Subcutaneous adipose tissue (tissue), 3 donors: Measurements from ENCODE around the genes ARHGAP5, AKAP6, SPTSSA, SNX6 and BAZ1A.

DNA sequence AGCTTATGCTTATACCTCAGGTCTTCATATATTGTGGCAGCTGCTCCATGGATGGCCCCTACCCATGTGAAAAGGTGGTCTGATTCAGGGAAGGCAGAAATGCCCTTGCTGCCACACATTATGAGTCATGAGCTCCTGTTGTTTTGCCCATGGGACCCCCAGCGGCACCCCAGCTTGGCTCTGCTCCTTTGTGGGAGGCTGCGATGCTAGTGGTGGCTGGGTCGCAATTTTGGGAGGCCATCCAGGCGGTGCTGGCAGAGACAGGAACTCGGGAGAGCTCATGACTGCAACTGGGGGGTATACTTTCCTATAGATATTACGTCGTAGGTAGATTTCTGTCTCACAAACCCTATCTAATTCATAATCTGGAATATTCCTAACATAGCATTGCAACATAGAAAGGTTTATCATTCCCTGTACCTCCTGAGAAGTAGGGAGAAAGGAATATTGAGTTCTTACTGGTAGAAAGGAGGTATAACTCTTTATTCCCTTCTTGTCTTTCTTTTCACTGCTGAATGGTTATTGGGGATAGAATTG lies 61.3 kb downstream of the SCFD1 start:
- PRO-cap, result no peak
- RAMPAGE, long total RNA, 3 experiments, result no peak in any of the 3 experiments

- PRO-cap, result no peak
- RAMPAGE, long total RNA, 3 experiments, result no peak in any of the 3 experiments
Measured at GRCh38 chr14:30875030-30875383, 648 bp downstream of the COCH start.

GRCh38 chr14:30972118-30972674 lies 53.3 kb upstream of the AP4S1 start:
- PRO-cap, result no peak
- RAMPAGE, long total RNA, 3 experiments, result no peak in any of the 3 experiments

DNA sequence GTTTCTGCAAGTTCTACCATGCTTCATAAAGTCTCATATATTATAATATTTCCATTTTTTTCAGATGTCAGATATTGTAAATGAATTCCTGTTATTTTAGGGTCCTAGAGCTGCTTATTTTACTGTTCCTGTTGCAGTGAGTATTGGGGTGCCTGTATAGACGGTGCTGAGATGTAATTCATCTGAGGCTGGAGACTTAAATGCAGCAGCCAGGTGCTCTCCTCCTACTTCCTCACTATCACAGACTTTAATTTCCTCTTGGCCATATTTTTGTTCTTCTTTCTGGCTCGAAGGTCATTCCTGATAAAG lies 141.9 kb upstream of the ARHGAP5 start:
- PRO-cap, result no peak
- RAMPAGE, long total RNA, 3 experiments, result no peak in any of the 3 experiments

DNA sequence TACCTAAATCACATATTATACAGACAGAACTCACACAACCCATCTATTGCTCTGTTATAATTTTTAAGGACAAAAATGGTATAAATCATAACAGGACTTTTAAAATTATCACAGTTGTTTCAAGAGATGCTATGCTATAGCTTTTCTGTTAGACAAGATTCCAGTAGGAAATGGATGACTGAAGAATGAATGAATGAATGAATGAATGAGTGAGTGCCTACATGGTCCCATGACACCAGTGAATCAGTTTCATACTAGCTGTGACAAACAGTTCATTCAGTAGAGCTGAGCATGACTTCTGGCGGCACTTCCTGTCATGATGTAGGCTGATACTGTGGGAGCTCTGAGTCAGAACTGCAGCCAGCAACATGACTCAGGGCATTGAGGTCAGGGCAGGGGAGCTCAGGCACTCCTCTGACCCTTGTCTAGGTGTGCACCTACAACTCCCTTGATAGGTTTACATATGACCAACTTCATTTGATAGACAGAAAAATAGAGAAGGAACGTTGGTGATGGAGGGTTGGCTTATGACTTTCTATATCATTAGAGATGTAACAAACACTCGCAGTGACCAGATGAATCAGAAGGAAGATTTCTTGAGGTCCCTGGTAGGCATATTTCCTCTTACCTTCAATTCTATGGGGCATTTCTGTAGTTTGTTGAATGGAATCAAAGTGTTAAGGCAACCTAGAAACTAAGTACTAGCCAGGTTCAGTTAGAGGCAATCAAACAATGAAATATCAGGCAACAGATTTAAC lies 139.3 kb upstream of the ARHGAP5 start:
- PRO-cap, result unidirectional peak, plus-strand start at position 381 of the sequence
- RAMPAGE, long total RNA, 3 experiments, result no peak in any of the 3 experiments

DNA sequence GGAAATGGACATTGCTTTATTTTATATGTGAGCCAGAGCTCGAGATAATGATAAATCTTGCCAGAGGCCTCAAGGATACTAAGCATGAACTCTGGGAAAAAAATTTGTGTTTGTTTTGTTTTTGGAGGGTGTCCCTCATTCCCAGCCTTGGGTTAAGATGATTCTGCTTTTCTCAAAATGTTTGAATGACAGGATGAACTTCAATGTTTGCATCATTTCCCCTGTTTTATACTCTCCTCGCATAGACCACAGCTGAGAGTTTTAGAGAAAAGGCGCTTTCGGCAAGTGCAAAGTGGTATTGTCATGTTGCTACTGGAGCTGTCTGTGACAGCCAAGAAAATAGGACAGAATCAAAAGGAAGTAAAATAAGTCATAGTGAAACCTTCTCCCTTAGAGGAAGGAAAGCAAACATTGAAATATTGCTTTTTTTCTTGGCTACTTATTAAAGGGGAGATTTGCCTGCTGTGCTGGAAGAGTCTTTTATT lies 33.6 kb upstream of the ARHGAP5 start:
- PRO-cap, result bidirectional peak, plus-strand start at position 255 of the sequence, minus-strand start at position 159 of the sequence
- RAMPAGE, long total RNA, 3 experiments, result no peak in any of the 3 experiments

DNA sequence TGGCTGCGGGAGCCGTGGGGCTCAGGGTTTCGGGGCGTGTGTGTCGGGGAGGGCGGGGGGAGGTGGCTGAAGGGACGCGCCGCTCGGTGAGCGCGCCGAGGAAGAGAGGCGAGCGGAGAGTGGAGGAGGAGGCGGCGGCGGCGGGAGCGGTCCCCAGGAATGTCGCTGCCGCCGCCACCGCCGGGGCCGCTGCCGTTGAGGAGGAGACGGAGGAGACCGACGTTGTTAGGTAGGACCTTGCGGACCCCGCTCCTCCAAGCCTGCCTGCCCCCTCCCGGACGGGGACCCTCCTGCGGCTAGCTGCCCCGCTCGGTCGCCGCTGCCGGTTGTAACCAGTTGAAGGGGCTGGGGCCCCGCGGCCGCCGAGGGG lies at the start of gene ARHGAP5:
TSS of gene ARHGAP5 (plus strand) at position 98 of the 370 bp plus-strand sequence.
- PRO-cap, result bidirectional peak, plus-strand start at position 111 of the sequence, minus-strand start at position 45 of the sequence; bidirectional peak, plus-strand start at position 339 of the sequence, minus-strand start at position 330 of the sequence
- RAMPAGE, long total RNA, 3 experiments, result start-site peak on the plus strand in 3 of 3 experiments, centred at positions 110 to 116 of the sequence, 213 to 327 reads per replicate

GRCh38 chr14:32110284-32111475 lies 33.6 kb downstream of the ARHGAP5 start:
- PRO-cap, result no peak
- RAMPAGE, long total RNA, 3 experiments, result start-site peak on the plus strand in 1 of 3 experiments, at chr14:32110289-32111095 at its widest, 12 reads per replicate

DNA sequence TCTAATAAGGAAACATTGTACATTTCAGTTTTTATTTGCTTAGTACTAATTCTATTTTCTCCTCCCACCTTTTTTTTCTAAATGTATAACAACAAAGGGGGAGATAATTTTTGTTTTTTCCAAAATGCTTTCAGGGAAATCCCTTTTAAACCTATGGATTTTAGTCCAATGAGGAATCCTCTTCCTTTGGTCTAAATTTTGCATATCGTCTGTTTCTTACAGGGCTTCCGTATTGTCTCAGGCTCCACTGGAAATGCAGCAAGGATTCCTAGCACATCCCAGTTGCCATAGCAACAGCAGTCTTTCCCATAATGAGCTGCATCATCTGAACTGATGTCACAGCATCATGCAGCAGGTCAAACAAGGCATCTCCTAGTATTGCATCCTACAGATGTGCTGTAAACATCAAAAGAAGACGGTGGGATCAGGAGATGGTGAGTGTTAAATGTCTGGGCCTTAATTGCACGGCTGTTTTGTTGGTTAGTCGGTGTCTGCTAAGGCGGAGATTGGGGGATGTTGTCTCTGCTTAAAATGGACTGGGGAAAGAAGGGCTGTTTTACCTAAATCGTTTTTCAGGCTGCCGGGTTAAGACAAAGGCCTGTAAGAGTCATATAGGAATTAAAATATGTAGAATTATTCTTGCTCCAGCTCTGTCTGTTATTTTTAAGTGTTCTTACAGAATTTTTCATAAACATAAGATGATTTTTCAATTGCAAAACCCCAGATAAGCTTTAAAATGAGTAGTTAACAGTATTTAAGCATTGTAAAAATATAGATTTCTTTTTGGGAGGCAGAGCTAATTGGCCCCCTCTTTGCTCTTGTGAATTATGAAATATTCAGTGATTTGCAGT lies at the start of gene AKAP6:
TSS of gene AKAP6 (plus strand) at position 324 of the 851 bp plus-strand sequence.
- PRO-cap, result no peak
- RAMPAGE, long total RNA, 3 experiments, result no peak in any of the 3 experiments

GRCh38 chr14:32428121-32428714 lies 99.1 kb downstream of the AKAP6 start:
- PRO-cap, result no peak
- RAMPAGE, long total RNA, 3 experiments, result no peak in any of the 3 experiments

GRCh38 chr14:32572159-32572683 lies 243.1 kb downstream of the AKAP6 start:
- PRO-cap, result no peak
- RAMPAGE, long total RNA, 3 experiments, result no peak in any of the 3 experiments

DNA sequence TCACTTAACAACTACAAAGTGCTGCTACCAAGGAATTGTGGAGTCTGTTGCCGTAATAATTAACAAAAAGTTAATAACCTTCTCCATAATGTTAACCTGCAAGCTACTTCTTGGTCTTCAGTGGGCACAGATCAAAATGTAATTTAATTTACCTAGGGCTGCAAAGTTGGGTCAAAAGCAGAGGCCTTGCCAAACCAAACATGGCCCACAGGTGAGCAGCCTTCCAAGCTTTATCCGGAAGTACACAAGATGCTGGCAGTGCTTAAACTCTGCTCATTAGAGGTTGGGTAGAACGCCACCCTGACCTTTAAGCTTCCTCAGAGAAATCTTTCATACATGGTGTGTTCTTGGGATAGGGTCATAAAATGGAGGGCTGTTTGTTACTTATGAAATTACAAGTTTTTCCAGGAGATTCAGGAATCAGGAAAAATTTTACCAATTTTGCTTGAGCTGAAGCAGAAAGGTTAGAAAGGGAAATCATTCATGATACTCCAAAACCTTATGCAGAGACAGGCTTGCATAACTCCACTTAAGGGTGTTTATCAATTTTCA lies 7.3 kb downstream of the EGLN3 start:
- PRO-cap, result no peak
- RAMPAGE, long total RNA, 3 experiments, result no peak in any of the 3 experiments

- PRO-cap, result no peak
- RAMPAGE, long total RNA, 3 experiments, result no peak in any of the 3 experiments
Measured at GRCh38 chr14:34332660-34333012, 129.4 kb downstream of the SPTSSA start.

GRCh38 chr14:34461153-34462373 lies at the start of gene SPTSSA:
Gene SPTSSA (minus strand): TSS chr14:34462240.
- PRO-cap, result unidirectional peak, plus-strand start at chr14:34461749; unidirectional peak, minus-strand start at chr14:34462035; bidirectional peak, plus-strand start at chr14:34462548, minus-strand start at chr14:34462240
- RAMPAGE, long total RNA, 3 experiments, result start-site peak on the minus strand in 3 of 3 experiments, at chr14:34462239-34462244 at its widest, 46 to 192 reads per replicate

DNA sequence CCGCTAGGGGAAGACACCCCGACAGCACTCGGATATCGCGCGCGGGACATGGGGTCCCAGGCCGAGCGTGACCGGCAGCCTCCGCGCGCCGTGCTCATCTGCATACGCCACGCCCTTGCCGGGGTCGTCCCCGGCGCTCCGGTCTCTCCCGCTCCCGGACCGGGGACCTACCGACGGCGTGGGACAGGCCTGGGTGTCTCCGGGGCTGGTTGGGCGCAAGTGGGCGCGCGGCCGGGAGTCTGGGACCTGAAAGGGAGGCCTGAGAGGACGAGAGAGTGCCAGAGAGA lies 16.9 kb upstream of the EAPP start:
- PRO-cap, result no peak
- RAMPAGE, long total RNA, 3 experiments, result no peak in any of the 3 experiments

GRCh38 chr14:34568950-34569371 lies 29.5 kb upstream of the EAPP start:
- PRO-cap, result no peak
- RAMPAGE, long total RNA, 3 experiments, result no peak in any of the 3 experiments

DNA sequence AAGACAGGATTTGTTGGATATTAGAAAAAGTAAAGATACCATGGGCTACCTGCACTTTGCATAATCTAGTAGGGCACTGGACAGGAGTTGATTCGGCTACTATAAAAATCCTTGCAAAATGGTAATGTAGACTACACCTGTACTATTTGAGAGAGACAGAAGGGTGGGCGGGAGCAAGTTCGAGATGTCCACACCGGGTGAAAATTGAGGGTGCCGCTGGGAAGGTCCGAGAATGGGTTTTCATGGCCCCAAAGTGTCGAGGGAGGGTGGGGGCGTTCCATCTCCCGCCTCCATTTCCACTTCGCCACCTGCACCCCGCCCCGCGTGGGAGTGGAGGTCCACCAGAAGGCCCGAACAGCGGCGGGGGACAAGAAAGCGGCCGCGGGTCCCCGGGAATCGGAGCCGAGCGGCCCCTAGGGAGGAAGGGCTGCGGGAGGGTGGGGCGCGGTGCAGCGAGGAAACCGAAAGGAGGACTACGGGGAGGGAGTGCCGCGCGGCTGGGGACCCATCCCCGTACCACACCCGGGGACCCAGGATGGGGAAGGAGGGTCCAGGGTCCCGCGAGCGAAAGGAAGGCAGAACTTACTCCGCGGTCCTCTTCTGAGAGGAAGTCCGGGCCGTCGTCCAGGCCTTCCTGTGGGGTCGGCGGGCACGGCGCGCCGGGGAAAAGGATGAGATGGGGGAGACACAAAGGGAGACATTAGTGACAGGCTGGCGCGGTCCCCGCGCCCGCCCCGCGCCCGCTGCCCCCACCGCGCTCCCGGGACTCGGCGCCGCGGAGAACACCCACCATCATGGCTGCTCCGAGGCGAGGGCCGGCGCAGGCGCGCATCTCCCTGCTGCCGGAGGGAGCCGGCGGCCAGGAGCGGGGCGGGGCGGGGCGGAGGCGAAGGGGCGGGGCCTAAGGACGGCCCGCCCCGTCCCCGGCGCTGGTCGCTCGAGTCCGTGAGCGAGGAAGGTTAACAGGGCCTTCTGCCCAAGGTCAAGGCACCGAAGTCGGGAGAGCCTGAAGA lies at the start of gene SNX6:
TSS of gene SNX6 (minus strand) at position 828 of the 1,013 bp plus-strand sequence.
- PRO-cap, result bidirectional peak, plus-strand start at position 904 of the sequence, minus-strand start at position 820 of the sequence
- RAMPAGE, long total RNA, 3 experiments, result start-site peak on the minus strand in 3 of 3 experiments, centred at positions 814 to 817 of the sequence, 1,338 to 3,235 reads per replicate

GRCh38 chr14:34677842-34678462 lies 36.4 kb downstream of the CFL2 start:
- PRO-cap, result no peak
- RAMPAGE, long total RNA, 3 experiments, result no peak in any of the 3 experiments

GRCh38 chr14:34713586-34714110 lies 745 bp downstream of the CFL2 start:
- PRO-cap, result bidirectional peak, plus-strand start at chr14:34713767, minus-strand start at chr14:34713776; bidirectional peak, plus-strand start at chr14:34714015, minus-strand start at chr14:34714066
- RAMPAGE, long total RNA, 3 experiments, result no peak in any of the 3 experiments

DNA sequence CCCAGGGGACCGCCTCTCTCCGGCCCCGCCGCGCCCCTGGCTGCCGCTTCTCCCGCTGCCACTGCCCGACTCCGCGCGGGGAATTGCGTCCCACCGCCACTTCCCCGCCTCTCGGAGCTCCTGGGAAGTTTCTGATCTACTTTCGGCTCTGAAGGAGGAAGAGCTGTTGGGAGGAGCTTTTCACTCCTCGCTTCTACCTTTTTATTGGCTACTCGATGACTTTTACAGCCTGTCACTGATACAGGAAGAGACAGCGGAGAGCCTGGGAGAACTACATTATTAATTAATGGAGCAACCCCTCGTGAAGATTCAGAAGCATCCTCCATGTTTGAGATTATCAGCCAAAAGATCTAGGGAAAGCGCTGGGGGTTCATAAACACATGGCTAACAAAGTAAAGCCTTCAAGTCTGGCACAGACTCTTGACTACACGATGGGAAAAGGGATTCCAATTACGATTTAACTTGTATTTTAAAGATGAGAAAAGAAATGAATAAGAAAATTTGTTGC lies at the start of gene BAZ1A:
TSS of gene BAZ1A (minus strand) at position 154 of the 508 bp plus-strand sequence.
- PRO-cap, result bidirectional peak, plus-strand start at position 276 of the sequence, minus-strand start at position 122 of the sequence
- RAMPAGE, long total RNA, 3 experiments, result start-site peak on the minus strand in 2 of 3 experiments, centred at positions 92 to 116 of the sequence, 50 to 116 reads per replicate